H4 (cell line): ENCODE results near the gene PPM1E.

- RAMPAGE, long total RNA: no peak
Measured at GRCh38 chr17:58364685-58365143, 12.7 kb upstream of the SUPT4H1 start.

DNA sequence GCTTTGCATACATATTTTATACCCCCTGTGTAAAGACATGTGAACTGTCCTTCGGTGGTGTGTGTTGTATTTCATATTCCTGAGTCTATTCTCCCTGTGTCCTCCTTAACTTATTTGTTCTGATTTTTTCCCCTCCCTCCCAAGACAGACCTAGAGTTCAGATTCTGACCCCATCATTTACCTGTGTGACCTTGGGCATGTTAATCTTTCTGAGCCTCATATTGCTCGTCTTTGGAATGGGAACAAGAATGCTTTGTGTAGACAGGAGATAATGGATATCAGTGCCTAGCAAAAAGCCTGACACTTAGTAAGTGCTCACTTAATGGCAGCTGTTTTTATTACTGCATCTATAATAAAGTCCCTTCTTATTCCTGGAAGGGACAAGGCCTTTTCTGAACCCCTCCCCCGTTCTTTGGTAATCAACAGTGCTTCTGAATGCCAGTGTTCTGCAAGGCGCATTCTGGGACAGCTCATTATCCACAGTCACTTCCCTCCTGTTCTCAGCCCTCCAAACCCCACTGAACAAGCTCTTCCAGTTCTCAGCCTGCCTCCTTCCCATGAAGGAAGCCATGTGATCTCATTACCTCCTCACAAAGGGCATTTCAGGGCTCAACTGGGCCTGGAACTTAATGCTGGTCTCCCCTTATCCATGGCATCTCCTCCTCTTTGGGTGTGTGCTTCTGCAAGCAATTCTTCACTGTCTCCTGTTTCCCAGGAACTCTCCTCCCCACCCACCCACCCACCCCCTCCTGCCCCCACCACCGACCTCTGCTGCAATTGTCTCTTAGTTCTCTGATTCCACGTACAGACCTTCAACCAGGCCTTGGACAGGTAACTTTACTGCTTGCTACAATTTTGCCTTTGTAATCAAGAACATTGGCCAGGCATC, 25.2 kb upstream of the SUPT4H1 start:
- RAMPAGE, long total RNA: no peak

DNA sequence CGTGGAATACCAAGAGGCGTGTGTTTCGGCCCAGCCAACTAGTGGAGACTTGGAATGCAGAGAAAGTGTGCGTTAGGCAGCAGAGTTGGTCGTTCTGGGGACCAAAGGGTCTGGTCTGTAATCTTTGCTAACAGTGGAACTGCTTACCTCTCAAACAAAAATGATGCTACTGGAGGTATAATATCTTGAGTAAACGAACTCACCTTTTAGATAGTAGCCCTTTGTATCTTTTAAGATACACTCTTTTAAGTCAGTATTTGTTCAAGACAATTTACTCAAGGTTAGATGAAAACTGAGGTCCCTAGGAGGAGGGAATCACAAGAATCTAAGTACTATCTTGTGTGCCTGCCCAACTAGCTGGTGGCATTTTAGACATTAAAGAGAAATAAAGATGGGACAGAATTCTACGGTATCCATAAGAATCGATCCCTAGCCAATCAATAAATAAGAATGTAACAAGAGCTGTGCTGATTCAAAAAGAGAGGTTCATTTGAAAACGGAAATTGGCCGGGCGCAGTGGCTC, 483 bp upstream of the HSF5 start:
- RAMPAGE, long total RNA: no peak

DNA sequence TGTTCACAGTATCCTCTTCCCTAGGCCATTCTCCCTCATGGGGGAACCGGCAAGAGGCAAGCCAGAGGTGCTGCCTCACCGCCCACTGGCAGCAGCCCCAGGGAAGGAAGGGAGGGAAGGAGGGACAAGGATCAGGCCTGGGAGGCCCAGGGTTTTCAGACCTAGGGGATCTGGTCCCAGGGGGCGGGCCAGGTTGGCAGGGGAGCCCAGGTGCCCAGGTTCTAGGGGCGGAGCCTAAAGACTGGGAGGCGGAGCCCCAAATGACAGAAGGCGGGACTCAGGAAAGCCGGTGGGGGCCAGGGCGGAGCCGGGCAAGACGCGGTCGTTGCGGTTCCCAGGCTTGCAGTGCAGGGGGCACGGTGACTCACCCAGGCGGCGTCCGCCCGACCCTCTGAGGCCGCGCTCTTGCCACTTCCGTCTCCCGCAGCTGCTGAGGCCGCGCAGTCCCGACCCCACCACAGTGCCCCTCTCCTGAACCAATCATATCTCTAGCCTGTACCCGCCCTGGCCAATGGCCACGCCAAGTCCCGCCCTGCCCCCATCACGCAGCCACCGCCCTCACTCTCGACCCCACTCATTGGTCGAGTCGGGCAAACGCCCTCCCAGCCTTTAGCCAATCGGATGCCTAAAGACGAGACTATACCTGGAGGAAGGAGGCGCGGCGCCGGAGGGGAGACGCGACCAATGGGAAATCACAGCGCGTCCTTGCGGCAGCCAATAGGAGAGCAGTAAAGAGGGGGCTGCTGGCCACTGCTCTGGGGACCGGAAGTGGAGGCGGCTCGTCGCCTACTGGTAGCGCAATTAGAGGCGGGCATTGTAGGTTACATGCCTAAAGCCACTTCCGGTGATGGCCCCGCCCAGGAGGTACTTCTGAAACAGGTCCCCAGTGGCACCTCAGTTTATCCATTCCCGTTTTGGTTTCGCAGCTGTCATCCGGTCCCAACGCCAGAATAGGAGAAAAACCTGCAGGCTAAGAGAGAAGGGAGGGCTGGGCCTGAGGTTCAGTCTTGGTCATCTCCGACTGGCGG, 3.3 kb upstream of the MTMR4 start:
- RAMPAGE, long total RNA: no peak

DNA sequence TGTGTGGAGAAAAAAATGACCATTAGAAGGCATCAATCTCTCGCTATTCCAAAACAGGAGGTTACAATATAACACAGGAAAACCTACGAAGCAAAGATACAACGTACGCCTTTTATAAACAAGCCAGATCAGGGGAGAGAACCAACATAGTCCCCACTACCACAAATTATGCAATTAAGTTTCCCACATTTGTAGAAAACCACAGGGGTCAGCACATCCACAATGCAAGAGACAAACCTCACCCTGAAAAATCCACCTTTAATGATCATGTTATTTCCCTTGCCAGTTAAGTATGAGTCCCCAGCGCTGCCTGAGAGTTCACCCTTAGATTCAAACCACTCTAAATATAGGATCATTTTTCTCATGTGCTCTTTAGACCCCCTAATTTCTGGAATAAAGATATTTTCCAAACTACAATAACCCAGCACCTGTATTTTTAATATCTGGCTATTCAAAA, 12.4 kb downstream of the IGBP1C start:
- RAMPAGE, long total RNA: no peak

DNA sequence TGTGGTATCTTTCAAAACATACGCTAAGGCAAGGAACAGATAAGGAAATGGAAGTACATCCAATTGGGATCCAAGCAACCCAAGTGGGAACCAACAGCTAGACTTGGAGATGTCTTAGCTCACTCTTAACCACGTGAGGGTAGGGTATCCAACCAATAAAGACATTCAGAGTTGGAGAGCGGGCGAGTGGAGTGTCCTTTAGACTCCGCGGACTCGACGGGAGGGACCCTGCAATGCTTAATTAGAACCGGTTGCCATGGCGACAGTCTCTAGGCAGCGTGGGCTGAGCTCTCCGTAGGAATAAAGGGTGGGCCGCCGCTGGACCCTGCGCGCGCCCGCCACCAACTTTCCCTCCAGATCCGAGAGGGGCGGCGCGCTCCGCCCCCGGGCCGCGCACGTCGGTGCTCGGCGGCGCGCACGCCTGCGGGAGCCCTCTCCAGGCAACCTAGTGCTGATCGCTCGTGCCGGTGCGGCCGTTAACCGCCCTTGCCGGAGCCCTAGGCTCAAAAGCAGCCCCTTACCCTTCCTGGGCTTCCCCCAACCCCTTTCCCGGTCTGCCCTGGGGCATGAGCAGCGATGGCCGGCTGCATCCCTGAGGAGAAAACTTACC, at the start of gene PPM1E:
TSS of gene PPM1E (plus strand) at position 433 of the 610 bp plus-strand sequence.
- RAMPAGE, long total RNA: no peak

- RAMPAGE, long total RNA: no peak
Measured at GRCh38 chr17:59105742-59106200, 909 bp downstream of the TRIM37 start.

GRCh38 chr17:59220896-59221695, 785 bp downstream of the GDPD1 start:
- RAMPAGE, long total RNA: no peak

DNA sequence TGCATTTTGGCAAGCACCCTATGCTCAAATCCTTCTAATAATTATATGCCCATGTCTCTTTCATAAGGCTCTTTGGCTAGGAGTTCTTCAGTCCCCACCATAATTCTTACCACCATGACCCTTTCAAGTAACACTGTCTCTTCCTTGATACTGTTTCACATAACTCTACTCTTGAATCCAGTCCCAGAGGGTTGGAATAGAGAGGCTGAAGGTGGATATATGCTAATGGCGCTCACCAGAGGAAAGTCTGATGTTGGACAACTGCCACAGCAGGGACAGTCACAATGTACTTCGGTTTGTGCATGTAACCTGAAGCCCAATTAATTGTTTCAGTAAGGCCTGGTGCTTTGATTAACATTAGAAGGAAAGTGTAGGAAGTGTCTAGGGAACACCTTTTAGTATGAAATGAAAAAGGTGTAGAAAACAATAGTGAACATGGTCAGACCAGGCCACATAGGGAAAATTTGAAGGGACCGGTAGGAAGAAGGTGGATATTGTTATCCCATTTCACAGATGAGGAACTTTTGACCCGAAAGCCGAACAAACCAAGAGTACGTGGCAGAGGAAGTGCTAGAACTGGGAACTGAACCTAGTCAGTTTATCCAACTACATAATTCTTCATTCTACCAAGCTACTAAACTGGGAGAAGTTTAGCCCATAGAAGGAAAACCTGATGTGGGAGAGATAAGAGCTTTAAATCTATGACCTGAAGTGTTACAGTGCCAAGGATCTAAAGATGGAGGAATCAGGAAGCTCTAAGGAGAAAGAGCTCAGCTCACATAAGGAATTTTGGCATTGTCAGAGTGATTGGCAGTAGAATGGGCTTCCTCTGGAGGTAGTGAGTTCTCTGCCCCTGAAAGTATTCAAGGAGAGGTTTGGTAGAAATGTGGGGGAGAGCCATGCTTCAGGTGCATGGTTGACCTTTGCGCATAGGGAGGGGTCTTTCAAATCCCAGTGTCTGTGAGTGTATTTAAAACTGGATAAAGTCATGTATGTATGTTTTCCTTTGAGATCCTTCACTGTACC, 43.1 kb downstream of the YPEL2 start:
- RAMPAGE, long total RNA: no peak

DNA sequence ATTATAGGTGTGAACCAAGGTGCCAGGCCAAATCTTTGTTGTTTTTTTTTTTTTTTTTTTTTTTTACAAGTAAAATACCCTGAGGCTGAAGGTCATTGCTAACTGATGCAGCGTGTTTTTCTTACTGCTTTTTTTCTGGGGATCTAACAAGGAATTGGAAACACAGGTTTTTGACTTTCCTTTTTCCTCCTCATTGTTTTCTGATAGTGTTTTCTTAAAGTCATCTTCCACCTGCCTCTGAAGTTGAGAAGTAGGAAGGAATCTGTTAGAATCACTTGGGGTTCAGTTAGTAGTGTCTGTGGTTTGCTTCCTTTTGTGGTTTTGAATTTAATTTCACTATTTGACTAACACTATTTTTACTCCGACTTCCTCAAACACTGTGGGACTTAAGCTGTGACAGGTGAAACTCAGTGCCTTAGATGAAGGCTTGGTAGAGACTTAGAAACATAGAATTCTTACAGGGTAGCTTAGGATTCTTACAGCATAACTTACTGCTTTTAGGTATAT, 22.3 kb downstream of the CLTC start:
- RAMPAGE, long total RNA: no peak

DNA sequence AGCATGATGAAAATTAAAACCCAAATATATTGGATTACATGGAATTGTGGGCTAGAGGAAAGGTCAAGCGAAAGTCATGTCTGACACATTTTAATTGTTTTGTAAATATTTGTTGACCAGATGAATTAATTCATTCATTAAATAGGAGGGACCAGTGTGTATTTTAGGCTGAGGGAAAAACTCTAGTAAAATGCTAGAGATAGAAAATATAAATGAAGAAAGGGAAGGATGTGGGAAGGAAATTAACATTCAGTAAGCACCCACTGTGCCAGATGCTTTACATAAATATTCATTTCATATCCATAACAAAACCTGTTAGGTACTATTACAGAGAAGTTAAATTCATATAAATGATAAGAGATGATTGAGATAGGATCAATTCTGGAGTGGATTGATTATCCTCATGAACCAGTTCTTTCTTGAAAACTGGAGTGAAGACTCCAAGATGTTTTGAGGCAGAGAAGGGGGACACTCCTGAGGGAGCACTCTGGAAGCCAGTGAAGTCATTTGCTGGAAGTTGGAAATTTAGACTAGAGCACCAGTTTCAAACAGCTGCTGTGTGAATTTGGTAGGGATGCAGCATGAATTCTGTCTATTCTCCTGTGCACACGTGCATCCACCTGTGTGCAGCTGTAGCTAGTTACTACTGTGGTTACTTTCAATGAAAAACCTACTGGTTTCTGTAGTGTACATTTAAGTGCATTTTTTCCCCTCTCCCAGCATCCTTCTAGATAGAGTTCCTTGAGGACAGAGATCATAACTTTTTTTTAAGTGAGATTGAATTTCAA, 66.2 kb downstream of the TUBD1 start:
- RAMPAGE, long total RNA: no peak

GRCh38 chr17:59837362-59837730, 55.4 kb downstream of the TUBD1 start:
- RAMPAGE, long total RNA: no peak

DNA sequence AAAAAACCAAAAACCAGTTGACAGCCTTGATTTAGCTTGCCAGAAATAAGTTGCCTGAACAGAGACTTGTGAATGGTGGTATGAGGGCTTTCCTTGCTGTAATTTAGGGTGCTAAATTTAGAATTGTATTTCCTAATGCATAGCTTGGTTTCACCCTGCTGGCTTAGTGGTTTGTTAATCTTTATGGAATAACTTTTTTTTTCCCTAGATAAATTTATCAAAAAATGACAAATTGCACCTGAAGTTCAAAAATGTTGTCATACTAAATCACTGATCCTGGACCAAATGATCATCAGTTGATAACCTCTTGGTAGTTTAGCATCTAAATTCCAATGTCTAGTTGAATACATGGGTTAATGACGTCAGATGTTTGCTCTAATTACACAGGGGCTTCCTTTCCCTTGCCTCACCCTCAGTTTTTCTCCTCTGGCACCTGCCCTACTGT, 1.2 kb downstream of the RPS6KB1 start:
- RAMPAGE, long total RNA: no peak

- RAMPAGE, long total RNA: no peak
Measured at GRCh38 chr17:60091757-60092194, 13.1 kb upstream of the HEATR6 start.

- RAMPAGE, long total RNA: no peak
Measured at GRCh38 chr17:60135452-60136058, 14.2 kb upstream of the CA4 start.

GRCh38 chr17:60150111-60150460, 313 bp downstream of the CA4 start:
- RAMPAGE, long total RNA: no peak

GRCh38 chr17:60435384-60435756, 13.1 kb downstream of the CHCT1 start:
- RAMPAGE, long total RNA: no peak

GRCh38 chr17:61007845-61008454, 330.3 kb downstream of the BCAS3 start:
- RAMPAGE, long total RNA: no peak

GRCh38 chr17:61140062-61140377, 259.6 kb upstream of the TBX2 start:
- RAMPAGE, long total RNA: no peak

GRCh38 chr17:61200816-61201428, 198.7 kb upstream of the TBX2 start:
- RAMPAGE, long total RNA: no peak